NT2/D1 (cell line): ENCODE data around the gene PPP2R2C.

- RRBS, 2 experiments = no CpG with 5 or more reads among the region's 22 CpGs
Measured at GRCh38 chr4:3862507-3863042, 96.4 kb downstream of the ADRA2C start.

DNA sequence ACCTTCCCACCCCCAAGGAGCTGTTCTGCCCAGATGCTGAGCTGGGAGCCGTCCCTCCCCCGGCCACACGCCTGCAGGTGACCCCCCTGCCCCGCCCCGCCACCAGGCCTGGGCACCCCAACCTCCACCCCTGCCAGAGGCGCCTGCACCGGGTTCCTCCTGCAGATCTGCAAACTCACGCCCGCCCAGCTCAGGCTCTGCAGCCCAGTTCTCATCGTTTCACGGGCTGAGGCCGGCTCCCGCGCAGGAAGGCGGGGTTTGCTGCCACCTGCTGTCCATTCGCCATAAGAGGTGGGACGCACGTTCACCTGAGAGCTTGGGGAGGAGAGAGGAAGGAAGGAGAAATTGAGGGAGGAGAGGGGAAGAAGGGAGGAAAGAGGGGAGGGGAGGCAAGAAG is 114.3 kb downstream of the ADRA2C start:
- RRBS, 2 experiments = under 1 to 1% methylated on average over 10 of the region's 18 CpGs

GRCh38 chr4:3929340-3930027 is 163.3 kb downstream of the ADRA2C start:
- RRBS, 2 experiments = no CpG with 5 or more reads among the region's 17 CpGs

GRCh38 chr4:4269960-4270218 is 20.1 kb downstream of the LYAR start:
- RRBS, 2 experiments = no CpG with 5 or more reads among the region's 4 CpGs

- RRBS, 2 experiments = no CpG with 5 or more reads among the region's 11 CpGs
Measured at GRCh38 chr4:4388420-4388961, 1.6 kb downstream of the NSG1 start.

DNA sequence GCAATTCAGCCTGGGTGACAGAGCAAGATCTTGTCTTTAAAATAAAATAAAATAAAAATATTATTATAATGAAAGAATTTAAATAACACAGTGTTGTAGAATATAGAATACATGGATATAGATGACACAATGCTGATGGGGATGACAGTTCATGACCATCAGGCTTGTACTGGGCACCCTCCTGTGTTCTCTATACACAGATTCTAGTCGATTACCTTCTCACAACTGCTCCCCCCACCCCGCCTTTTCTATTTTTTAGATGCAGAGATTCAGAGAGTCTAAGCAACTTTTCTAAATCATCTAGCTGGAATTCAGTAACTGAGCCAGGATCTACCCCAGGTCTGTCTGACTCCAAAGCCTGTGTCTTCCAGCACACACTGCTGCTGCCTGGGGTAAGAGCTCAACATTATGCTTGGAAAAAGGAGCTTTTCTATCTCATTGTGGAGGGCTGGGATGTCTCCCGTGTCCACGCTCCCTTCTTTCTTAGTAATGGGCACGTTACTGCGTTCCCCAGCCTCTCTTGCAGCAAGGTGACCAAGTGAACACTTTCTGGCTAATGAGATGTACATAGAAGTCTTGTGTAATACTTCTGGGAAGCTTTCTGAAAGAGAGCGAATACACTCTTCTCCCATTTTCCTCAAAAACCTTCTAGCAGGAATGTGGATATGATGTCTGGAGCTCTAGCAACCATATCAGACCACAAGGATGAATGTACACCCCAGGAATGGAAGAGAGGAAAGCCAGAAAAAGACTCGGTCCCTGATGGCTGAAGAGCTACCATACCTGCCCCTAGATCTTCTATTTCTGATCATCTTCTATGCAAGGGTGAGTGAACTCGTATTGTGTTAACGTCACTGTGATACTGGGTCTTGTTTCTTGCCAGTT is 107.1 kb upstream of the STX18 start:
- RRBS, 2 experiments = no CpG with 5 or more reads among the region's 10 CpGs

DNA sequence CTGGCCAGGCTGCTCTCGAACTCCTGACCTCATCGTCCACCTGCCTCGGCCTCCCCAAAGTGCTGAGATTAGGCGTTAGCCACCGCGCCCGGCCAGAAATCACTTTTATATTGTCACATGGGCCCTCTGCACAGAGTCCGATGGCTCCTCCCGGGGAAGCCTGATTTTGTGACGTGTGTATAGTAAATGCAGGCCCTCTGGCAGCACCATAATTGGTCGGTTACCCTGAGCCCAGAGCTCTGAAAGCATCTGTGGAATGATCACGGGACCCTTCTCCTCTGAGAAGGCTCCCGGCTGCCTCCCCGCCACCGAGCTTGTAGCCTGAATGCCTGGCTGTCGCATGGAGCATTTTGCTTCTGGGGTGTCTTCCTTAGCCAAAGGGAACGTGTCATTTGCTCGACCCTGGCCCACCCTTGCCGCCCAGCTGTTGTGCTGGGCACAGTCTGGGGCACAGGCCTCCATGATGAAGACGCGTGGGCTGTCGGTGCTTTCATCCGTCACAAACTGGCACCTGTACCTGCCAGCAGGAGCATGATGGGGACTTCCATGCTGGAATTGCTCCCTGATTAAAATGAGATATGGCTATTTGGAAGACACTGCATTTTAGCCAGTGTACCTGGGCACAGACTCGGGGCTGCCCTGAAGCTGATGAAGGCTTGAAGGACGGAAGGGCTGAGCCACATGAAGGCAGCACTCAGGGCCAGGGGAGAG is 79.3 kb downstream of the CRMP1 start:
- RRBS, 2 experiments = no CpG with 5 or more reads among the region's 25 CpGs

DNA sequence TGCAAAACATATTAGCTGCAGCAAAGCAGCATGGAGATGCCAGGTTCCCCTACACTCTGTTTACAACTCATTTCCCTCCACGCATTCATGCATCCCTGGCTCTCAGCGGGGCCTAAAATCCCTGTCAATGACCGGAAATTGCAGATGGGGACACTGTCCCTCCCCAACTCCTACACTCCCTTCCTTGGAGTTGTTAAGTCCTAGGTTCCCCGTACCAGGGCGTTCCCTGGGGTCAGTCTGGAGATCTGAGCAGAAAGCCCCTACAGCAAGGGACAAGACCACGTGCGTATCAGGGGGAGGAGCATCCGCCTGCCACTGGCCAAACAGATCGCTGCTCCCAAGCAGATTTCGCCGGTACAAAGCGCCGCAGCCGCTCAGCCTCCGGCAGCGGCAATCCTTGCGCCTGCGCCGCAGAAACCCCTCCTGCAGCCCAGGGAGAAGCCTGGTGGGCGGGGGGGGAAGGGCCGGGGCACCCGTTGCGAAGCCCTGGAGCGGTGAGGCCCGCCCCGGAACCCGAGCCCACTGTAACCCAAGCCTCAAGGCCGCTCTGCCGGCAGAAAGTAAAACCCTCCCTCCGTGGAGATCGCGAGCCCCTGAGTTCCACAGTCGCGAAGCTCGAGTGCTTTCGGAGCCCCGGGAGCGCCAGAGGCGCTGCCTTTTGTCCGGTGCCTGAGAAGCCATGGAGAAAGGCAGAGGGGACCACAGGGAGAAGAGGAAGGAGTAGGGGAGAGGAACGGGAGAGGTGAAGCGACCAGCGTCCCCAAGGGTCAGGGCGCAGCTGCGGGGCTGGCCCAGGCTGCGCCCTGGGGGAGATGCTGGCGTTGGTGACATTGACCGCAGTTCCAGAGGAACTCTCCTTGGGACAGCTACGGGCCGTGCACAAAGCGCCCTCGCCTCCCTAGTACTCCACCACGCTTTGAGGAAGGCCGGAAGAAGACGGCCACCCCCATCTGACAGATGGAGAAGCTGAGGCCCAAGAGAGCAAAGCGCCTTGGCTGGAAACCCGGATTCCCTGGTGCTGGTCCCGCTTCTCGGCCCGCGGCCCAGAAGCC is 2.6 kb downstream of the CRMP1 start:
- RRBS, 2 experiments = 5 to 6% methylated on average over 25 to 26 of the region's 61 CpGs

- RRBS, 2 experiments = 2 to 4% methylated on average over 21 to 24 of the region's 61 CpGs
Measured at GRCh38 chr4:6199435-6200061, 801 bp downstream of the JAKMIP1 start.

DNA sequence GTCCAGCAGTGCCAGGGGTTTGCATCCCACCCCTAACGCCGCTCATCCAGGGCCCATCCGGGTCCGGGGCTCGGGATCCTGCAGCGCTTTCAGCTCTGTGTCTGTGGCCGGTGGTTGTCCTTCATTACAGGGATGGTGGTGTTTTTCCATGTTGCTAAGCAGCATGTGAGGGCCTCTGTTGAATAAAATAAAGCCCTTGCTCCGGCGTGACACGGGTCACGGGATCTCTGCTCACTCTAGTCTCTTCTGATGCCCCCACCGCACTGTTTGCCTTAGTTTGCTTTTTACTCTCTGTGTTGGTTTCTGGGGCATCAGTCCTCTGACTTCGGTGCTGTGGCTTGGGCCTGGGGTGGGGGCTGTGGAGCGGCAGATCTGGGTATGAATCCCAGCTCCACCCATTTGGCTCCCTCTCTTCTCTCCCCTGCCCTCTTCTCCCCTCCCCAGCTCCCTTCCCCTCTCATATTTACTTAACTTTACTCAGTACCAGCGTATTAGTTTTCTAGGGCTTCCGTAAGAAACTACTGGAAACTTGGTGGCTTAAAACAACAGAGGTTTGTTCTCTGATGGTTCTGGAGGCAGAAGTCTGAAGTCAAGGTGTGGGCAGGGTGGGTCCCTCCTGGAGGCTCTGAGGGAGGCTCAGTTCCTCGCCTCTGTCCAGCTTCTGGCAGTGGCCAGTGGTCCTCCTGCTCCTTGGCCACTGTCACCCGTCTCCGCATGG is 6.7 kb downstream of the WFS1 start:
- RRBS, 2 experiments = 87% methylated on average over 2 to 3 of the region's 19 CpGs

- RRBS, 2 experiments = 95 to 99% methylated on average over 3 of the region's 4 CpGs
Measured at GRCh38 chr4:6423880-6424229, 48.6 kb downstream of the PPP2R2C start.

DNA sequence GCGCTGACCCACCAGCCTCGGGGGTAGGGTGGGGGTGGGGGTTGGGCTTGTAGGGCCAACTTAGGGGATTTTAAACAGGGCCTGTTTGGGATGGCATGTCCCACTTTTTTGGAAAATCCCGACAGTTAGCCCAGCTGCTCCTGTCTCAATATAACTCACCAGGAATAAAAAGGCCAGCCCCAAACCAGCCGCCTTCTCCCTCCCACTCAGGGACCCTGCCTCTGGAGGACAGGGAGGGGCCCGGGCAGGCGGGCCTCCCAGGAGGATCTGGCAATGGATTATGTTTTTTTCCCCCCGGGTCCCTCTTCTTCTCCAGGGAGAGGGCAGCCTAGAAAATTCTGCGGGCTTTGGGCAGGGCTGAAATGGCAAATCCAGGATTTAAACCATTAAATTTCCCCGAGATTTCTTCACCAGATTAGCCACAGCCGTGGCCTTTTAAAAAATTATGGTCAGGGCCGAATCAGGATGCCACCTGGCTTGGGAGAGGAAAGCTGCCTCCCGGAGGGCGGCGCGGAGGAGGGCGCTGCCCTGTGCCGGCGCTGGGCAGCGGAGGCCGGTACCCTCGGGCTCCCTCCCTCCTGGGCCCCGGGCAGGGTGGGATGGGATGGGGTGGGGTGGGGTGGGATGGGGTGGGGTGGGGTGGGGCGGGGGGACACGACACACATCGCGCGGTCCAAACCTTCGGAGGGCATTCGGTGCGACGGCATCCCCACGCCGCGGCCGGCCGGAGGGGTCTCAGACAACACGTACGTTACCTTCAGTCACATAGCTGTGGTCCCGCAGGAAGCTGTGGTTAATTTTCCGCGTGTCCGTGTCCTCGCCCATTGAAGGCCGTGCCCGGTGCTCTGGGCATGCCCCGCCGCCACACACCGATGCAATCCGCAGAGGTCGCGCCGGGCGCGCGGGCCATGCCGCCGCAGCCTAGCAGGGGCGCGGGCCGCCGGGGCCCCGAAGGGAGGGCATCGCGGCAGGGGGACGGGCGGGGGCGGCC is 714 bp downstream of the PPP2R2C start:
- RRBS, 2 experiments = 1 to 3% methylated on average over 30 to 39 of the region's 67 CpGs

- RRBS, 2 experiments = under 1 to 2% methylated on average over 45 of the region's 78 CpGs
Measured at GRCh38 chr4:6472396-6473004, at the start of gene PPP2R2C. TSS of gene PPP2R2C (minus strand) at chr4:6472614.

DNA sequence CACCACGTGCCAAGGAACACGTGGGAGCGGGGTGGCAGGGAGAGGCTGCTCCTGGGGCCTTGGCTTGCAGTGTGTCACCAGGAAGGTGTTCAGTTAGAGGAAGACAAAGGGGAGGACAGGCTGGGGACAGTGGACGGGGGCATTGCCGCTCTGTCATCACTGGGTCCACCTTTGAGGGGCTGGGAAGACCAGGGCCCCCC is 9.0 kb downstream of the BLOC1S4 start:
- RRBS, 2 experiments = no CpG with 5 or more reads among the region's 5 CpGs

GRCh38 chr4:6768178-6768821 is 14.2 kb upstream of the KIAA0232 start:
- RRBS, 2 experiments = 100% methylated on average over 1 of the region's 10 CpGs; no CpG with 5 or more reads in 1 of the 2 experiments

- RRBS, 2 experiments = no CpG with 5 or more reads among the region's 8 CpGs
Measured at GRCh38 chr4:6836420-6836879, 53.9 kb downstream of the KIAA0232 start.

DNA sequence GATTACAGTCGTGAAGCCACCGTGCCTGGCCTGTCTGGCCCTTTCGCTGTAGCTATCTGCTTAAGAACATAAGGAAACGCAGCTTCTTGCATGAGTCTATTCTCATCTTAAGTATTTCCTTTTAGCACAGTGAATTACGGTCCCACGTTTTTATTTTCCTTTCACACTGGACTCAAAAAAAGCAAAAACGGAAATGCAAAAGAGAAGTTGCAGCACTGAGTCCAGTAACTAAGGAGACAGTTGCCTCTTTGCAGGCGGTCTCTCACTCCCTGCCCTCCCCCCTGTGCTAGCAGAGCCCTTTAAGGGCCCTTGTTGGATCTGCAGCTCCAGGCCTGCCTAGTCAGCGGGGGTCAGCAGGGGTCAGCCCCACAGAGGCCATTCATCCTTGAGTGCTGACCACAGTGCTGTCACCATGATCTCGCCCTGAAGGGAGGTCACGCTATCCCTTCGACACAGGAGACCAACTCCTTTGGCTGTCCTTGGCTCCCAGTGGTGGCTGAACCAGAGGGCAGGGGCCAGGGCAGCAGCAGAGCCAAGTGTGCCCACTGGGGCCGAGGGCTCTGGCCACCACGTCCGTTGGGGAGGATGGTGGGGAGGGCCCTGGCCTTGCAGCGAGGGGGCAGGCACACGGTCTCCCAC is 21.7 kb upstream of the TBC1D14 start:
- RRBS, 2 experiments = no CpG with 5 or more reads among the region's 17 CpGs

- RRBS, 2 experiments = no CpG with 5 or more reads among the region's 19 CpGs
Measured at GRCh38 chr4:6917166-6918234, 7.9 kb downstream of the TBC1D14 start.

DNA sequence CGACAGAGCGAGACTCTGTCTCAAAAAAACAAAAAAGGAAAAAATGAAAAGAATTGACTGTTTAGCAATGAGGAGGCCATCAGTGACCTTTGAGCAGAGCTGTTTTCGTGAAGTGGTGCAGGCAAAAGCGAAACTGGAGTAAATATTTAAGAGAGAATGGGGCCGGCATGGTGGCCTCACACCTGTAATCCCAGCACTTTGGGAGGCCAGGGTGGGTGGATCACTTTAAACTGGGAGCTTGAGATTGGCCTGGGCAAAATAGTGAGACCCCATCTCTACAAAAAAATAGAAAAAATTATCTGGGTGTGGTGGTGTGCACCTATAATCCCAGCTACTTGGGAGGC is 25.0 kb downstream of the TBC1D14 start:
- RRBS, 2 experiments = no CpG with 5 or more reads among the region's 5 CpGs

DNA sequence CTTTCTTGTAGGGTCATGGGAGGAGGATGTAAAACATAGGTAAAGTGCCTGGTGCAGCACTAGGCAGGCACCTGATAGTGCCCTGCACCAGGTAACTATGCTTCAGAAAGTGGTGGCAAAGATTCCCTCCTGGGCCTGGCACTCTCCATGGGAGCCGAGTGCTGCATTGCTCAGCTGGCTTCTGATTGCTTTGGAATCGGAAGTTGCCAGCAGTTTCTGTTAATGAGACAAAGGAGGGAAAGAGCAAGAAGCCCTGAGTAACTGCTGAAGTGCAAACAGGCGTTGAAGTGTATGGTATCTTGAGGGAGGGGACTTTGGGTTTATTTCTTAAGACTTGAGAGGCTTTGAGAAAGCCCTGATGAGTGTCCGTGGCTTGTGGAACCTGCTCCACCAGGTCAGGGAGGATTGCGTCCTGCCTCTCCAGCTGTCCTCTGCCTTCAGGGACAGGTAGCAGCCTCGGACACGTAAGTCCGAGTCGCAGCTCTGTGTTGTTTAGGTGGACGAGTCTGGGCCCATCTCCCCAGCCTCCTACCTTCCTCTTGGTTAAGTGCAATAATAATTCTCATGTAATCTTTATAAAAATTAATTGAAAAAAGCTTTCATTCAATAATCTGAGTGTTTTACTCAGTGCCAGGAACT is 45.9 kb downstream of the TBC1D14 start:
- RRBS, 2 experiments = no CpG with 5 or more reads among the region's 10 CpGs